GM12892 (cell line): ENCODE results near the genes MACO1, AUNIP and EXTL1.

DNA sequence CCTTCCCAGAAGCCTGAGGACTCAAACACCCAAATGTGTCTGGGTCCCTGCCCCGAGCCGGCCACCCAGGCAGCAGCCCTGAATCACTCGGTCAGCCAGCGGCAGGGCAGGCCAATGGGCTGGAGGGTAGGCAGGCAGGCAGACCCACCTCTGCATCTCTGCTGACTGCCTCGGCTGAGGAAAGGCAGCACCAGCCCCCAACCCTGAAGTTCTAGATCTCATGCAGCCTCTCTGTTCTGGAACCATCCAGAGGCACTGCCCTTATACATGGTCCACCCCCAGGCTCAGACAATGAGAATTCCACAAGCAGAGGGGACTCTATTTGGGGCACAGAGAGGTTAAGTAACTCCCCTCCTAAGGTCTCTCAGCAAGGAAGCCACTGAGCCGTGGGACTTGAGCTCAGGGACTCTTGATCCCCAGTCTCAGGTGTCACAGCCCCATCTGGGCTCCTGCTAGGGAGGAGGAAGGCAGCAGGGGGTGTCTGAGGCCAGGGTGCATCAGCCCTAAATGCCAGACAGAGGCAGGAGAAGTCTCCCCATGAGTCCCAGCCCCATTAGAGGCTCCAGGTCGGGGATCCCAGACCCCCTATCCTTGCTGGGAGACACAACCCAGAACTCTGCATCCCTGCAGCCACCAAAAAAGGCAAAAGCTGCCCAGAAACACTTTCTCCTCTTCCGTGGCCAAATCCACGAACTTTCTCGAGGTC lies 33.3 kb upstream of the RUNX3 start:
- RRBS, result no CpG with 5 or more reads among the region's 10 CpGs

- RRBS, result no CpG with 5 or more reads among the region's 11 CpGs
Measured at GRCh38 chr1:24992672-24993147, 62.6 kb upstream of the RUNX3 start.

DNA sequence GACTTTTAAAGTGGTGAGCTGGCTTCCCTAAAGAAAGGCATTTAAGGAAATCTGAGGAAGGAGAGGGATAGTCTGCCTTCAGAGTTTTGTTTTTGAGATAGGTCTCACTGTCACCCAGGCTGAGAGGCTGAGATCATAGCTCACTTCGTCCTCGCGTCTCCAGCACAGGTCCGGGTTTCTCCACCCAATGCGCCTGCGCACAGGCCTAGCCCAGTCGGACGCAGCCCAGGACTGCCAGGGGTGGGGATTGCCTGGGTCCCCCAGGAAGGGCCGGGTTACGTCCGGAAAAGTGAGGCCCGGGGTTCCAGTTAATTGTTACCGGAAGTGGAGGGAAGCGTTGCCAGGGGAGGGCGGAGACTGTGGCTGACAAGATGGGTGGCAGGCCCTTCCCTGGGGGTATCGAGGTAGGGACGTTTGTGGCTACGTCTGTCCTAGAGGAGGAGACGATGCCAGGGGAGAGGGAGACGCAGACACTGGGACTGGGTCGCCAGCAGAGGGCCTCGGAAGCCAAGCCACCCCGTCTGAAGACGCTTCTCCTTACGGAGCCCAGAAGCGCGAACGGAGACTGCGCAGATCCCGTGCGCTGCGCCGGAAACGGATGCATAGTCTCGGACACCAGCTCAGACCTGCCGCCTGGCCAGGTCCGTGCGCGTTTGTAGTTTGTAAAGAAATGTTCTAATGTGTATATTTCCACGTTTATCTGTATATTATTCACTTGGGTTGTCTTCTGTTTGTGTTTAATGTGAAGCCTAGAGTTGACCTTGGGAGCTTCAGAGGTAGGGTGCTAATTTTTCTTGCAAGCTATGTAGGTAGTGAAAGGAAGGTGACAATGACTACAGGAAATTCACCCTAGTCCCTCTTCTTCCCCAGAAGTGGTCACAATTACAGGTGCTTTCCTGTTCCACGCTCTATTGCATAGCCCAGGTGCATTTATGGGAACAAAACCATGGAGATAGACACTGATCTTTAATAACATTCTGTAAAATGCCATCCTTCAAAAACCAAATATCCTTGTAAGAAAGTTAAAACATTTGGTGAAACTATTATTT lies 7.4 kb downstream of the RSRP1 start:
- RRBS, result no CpG with 5 or more reads among the region's 41 CpGs

DNA sequence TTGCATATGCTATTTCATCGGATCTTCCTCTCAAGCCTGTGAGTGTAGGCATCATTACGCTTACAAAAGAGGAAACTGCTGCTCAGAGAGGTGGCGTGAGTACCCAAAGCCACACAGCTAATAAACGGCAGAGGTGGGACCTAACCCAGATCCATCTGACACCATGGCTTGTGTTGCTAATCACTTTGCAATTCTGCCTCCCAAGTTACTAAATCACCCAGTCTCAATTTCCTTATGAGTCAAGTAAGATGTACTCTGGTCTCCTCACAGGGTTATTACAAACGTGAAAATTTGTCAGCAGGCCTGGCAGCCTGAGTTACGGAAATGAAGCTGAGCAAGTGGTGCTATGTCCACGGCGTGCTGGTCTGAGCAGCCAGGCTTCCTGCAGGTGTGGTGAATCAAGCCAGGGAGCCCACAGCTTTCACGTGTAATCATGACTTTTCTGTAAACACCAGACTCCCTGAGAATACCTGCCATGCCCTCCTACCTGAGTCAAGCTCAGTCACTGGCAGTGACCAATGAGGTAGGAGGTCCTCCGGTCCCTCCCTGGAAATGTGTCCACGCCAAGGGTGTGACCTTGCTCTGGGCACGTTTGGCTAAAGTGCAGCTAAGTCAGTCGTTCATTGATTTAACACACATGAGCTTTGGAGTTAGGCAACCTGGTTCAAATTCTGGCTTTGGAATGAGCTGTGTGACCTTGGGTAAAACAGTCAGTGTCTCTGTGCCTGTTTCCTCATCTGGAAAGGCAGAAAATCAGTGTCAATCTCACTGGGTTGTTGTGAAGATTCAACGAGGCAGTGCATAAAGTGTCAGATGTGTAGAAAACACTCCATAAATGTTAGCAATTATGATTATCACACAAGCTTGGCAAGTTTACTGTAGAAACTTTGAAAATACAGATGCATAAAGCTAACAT lies 4.9 kb upstream of the RHCE start:
- RRBS, result no CpG with 5 or more reads among the region's 14 CpGs

GRCh38 chr1:25430793-25431651 lies at the start of gene MACO1:
TSS of gene MACO1 (plus strand) at chr1:25430897.
- RRBS, result under 1% methylated on average over 37 of the region's 104 CpGs

- RRBS, result no CpG with 5 or more reads among the region's 42 CpGs
Measured at GRCh38 chr1:25506185-25507397, 36.8 kb upstream of the LDLRAP1 start.

DNA sequence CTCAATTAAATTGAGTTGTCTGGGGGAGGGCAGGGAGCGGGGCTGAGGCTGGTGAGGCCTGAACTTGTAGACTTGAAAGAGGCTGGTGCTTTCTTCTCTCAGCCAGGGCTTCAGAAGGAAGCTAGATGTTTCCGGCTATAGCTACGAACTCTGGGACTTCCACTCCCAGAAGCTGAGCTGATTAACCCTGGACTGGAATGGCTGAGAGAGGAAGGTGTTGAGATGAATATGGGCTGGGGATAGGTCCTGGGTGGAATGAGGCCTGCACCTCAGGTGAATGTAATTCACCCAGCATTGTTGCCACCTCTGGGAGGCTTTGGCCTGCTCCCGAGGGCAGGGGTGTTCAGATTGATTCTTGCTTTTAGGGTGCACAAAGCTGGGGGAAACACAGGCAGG lies 18.1 kb downstream of the LDLRAP1 start:
- RRBS, result no CpG with 5 or more reads among the region's 4 CpGs

GRCh38 chr1:25573424-25573981 lies 30.1 kb downstream of the LDLRAP1 start:
- RRBS, result no CpG with 5 or more reads among the region's 15 CpGs

- RRBS, result no CpG with 5 or more reads among the region's 22 CpGs
Measured at GRCh38 chr1:25695539-25696489, 79.2 kb downstream of the MAN1C1 start.

DNA sequence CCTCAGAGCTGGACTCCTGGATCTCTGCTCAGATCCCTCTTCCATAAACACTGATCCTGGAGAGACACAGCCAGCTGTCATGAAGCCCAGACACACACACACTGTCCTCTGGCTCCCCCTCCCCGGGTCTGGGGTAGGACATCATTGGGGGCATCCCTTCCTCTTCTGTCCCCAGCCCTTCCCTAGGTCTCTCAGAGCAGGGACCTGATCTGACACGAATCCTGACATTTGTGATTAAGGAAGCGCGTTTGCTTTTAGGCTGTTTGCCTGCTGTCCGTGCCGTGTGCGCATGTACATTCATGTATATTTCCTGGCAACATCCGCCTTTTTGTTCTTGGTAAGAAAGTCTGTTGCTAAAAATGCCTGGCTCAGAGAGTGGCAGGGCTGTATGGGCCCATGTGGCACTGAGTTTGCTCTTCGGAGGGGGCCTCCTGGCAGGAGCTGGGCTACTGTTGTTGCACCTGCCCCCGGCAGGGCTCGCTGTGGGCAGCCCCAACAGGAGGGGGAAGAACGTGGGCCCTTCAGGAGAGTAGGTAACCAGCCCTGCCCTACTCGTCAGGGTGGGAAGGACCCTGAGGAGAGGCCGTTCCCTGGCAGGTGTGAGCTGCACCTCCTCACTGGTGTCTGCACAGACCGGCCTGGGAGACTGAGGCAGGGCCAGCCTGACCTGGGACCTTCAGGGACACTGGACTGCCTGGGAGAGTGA lies 45.2 kb upstream of the SELENON start:
- RRBS, result no CpG with 5 or more reads among the region's 15 CpGs

GRCh38 chr1:25771239-25772428 lies 28.4 kb upstream of the SELENON start:
- RRBS, result 22% methylated on average over 12 of the region's 37 CpGs

DNA sequence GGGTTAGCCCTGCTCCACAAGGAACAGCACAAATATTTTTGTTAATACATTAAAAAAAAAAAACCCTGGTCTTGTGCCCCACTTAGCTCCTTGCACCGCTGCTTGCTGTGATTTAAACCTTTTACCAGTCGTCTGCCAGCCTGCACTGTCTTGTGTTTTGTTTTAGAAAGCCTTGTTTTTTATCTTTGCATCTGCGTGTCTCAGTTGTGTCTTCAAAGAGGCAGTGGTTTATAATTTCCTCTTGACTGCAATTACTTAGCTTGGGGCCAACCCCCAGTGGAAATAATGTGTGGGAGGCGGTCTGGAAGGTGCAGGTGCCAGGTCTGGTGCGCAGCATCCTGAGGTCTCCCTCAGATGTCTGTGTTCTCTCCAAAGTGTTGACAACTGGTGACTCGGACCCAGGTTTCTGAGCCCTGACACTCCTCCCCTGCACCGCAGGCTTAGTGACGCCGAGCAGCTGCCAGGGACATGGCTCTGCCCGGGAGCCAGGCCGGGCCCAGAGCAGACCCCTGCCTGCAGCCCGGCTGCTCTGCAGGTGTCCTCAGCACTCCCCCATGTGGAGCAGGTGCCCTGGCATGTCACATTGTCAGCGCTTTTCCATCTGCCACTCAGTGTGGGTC lies 25.1 kb upstream of the SELENON start:
- RRBS, result no CpG with 5 or more reads among the region's 13 CpGs

DNA sequence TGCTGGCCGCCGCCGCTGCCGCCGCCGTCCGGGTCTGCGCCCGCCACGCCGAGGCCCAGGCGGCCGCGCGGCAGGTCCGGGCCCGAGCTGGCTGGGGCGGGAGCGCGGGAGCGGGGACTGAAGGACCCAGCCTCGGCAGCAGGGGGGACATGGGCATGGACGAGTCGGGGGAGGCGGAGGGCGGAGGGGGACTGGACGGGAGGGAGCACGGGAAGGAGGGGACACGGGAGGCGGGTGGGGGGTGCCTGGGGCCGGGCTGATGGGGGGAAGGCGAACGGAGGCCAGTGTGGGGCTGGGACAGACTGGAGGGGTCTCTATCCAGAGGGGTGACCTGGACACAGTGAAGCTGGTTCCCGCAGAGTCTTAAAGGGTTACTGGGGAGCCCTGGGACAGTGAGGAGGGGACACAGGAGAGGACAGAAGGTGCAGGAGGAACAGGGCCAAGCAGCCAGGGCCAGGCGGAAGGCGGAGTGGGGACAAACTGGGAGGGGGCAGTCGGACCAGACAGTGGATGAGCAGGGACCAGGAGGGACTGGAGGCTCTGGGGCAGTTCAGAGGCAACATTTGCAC lies 431 bp downstream of the SELENON start:
- RRBS, result 2% methylated on average over 10 of the region's 37 CpGs

- RRBS, result no CpG with 5 or more reads among the region's 12 CpGs
Measured at GRCh38 chr1:25809046-25809416, 9.0 kb downstream of the SELENON start.

- RRBS, result 0% methylated on average over 21 of the region's 78 CpGs
Measured at GRCh38 chr1:25859041-25860073, at the start of gene AUNIP. TSS of gene AUNIP (minus strand) at chr1:25859457.

- RRBS, result no CpG with 5 or more reads among the region's 5 CpGs
Measured at GRCh38 chr1:25933388-25933926, 27.2 kb upstream of the STMN1 start.

- RRBS, result 98% methylated on average over 1 of the region's 4 CpGs
Measured at GRCh38 chr1:25961706-25962078, 36.2 kb downstream of the PAFAH2 start.

GRCh38 chr1:26021364-26022477 lies at the start of gene EXTL1:
TSS of gene EXTL1 (plus strand) at chr1:26021775.
- RRBS, result no CpG with 5 or more reads among the region's 16 CpGs

GRCh38 chr1:26028353-26028906 lies 6.9 kb downstream of the EXTL1 start:
- RRBS, result no CpG with 5 or more reads among the region's 8 CpGs

- RRBS, result 50% methylated on average over 6 of the region's 31 CpGs
Measured at GRCh38 chr1:26046479-26047149, 696 bp upstream of the SLC30A2 start.